Tibial nerve (tissue), 3 donors: ENCODE results near the gene BICD1.

- PRO-cap: no peak
- RAMPAGE, long total RNA, 3 experiments: no peak in any of the 3 experiments
These were observed 4.0 kb downstream of the SINHCAF start for GRCh38 chr12:31321888-31322447.

DNA sequence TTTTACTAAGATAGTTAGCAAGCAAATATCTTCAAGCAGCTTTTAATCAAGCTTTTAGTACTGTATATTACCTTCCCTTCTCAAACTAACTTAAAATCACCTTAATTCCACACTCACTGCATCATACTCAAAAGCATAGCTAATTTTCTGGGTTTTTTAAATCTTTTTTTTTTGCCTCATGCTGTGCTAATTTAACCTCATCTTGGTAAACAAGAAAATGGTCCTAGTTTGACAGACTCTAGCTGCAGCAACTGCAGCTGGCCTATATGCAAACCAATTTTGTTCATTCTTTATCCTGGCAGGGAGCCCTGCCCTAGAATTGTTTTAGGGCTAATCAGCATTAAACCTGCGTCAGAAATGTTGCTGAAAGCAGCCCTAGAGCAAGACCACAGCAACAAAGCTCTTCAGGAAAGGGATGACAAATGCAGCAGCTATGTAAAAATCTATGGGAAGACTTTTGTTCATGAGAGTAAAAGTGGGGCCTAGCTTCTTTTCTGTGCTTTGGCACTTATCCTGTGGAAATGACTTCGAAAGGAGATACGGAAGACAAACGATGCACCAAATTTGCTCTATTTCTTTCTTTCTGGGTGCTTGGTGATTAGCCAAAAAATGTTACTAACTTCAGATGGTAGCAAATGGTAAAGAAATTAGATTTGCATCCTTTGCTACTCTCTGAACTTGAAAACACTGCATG is 72.2 kb downstream of the DENND5B start:
- PRO-cap: no peak
- RAMPAGE, long total RNA, 3 experiments: no peak in any of the 3 experiments

- PRO-cap: no peak
- RAMPAGE, long total RNA, 3 experiments: no peak in any of the 3 experiments
These were observed 36.1 kb downstream of the DENND5B start for GRCh38 chr12:31554631-31555506.

GRCh38 chr12:31806905-31807523 is 14.9 kb upstream of the H3-5 start:
- PRO-cap: no peak
- RAMPAGE, long total RNA, 3 experiments: no peak in any of the 3 experiments

GRCh38 chr12:31835134-31835738 is 43.1 kb upstream of the H3-5 start:
- PRO-cap: no peak
- RAMPAGE, long total RNA, 3 experiments: no peak in any of the 3 experiments

DNA sequence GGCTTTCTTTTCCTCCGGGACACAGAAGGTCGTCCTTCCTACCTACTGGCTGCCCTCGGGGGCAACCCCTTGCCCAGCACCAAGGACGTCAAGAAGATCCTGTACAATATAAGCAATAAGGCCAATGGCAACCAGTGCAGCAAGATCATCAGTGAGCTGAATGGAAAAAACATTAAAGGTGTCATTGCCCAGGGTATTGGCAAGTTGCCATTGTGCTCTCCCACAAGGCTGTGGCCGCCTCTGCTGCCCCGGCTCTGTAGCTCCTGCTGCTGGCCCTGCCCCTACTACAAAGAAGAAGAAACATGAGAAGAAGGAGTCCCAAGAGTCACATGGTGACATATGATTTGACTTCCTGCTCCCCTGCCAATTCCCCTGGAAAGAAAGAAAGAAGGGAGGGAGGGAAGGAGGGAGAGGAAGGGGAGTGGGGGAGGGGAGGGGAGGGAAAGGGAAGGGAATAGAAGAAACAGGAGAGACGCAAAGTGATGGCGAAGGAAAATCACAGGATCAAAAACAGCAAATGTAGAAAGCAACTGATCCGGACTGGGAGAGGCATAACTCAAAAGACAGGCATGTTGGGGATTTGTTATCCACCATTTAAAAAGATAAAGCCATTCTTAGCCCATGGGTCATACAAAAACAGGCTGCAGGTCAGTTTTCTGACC is 61.3 kb upstream of the RESF1 start:
- PRO-cap: no peak
- RAMPAGE, long total RNA, 3 experiments: no peak in any of the 3 experiments

DNA sequence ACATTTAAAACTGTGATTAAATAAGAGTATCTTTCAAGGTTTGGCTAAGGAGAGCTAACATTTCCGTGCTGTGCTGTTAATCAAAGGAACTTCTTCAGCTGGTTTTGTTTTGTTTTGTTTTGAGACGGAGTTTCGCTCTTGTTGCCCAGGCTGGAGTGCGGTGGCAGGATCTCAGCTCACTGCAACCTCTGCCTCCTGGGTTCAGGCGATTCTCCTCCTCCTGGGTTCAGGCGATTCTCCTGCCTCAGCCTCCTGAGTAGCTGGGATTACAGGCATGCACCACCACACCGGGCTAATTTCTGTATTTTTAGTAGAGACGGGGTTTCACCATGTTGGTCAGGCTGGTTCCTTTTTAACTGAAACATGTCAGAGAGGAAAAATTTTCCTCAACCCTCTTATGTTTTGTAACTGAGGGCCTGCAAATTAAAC is 30.6 kb upstream of the RESF1 start:
- PRO-cap: no peak
- RAMPAGE, long total RNA, 3 experiments: no peak in any of the 3 experiments

DNA sequence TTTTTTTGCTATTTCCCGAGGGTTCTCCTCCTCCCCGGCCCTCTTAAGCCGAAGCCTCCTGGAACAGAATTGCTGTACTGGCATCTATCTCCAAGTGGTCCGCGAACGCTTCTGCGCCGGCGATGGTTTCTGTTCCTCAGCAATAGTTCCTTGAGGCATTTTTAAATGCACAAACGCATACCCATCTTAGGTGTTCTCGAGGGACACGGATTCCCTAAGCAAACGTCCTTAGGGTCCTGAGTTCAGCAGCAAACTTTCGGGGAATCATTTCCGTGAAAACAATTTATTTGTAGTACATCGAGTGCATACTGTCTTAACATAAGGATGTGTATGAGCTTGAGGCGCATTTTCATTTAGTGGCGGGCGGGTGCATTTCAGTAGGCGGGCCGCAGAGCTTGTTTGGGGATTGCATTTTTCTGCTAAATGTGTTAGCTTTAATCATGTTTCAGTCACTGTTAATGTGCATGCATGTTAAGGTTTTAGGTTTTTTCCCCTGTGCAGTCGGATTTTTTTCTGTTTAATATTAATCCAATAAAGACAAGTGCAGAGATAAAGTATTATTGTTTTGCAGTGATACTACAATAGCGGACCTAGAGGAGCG is 855 bp downstream of the RESF1 start:
- PRO-cap: no peak
- RAMPAGE, long total RNA, 3 experiments: no peak in any of the 3 experiments

DNA sequence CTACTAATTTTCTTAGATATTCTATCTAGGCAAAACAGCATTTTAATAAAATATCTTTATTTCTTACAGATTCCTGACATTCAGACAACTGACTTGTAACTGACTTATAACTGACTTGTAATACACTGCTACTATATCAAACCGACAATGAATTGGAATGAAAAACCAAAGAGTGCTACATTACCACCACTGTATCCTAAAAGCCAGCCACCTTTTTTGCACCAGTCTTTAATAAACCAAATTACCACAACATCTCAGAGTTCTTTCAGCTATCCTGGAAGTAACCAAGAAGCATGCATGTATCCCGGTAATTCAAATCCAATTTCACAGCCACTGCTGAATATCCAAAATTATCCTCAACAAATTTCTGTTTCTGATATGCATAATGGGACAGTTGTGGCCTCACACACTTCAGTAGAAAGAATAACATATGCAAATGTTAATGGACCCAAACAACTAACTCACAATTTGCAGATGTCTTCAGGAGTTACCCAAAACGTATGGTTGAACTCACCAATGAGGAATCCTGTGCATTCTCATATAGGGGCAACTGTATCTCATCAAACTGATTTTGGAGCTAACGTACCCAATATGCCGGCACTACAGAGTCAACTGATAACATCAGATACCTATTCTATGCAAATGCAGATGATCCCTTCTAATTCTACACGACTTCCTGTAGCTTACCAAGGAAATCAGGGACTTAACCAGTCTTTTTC is 21.8 kb downstream of the RESF1 start:
- PRO-cap: no peak
- RAMPAGE, long total RNA, 3 experiments: no peak in any of the 3 experiments

GRCh38 chr12:31981528-31982734 is 22.7 kb downstream of the RESF1 start:
- PRO-cap: no peak
- RAMPAGE, long total RNA, 3 experiments: no peak in any of the 3 experiments

DNA sequence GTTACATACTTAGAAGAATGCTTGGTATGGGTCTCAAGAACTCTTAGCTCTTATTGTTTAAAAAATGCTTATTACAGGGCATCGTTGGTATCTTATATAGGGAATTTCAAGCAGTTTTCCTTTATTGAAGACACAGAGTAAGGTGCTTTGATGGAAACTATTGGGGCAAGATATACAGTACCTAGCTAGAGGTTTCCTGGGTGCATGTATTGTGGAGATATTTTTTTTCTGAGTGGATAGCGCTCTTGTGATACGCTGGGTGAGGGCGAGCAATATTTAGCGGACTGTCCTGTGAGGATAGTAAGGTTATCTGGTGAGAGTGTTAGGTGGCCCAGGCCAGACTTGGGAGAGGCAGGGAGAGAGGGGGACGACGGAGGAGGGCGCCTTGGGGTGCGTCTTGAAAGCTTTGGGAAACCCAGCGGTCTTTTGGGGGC is 682 bp upstream of the BICD1 start:
- PRO-cap: no peak
- RAMPAGE, long total RNA, 3 experiments: no peak in any of the 3 experiments

DNA sequence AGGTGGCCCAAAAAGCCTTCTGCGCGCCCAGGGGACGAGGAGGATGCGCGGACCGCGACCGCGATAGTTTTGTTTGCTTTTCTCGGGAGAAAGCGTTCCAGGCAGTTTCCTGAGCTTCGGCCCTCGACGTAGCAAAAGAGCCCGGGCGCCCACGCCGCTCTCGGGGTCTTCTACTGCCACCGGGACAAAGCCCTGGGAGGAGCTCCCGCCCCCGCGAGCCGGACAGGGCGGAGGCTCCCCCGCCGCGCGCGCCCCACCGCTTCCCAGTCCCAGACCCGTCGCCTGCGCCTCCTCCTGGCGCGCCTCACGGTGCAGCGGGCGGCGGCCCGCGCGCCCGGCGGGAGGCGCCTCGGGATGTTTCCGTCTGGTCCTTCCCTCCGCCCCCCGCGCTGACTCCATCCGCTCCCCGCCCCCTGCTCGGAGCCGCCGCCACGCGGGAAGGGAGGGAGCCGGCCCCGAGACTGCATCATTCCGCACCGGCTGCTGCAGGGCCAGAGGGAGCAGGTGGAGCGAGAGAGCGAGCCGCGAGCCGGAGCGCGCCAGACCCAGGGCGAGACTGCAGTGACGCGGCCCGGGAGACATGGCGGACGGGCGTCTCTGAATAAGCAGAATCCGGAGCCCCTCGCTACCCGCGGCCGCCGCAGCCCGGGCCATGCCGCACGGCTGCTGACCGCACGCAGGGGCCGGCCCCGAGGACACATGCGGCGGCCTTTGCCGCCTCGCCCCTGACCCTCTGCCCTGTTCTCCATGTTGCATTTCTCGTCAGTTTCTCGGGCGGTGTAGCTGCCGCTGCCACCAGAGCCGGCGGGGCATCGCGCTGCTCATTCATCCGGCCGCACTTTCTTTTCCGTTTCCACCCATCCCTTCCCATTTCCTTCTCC is at the start of gene BICD1:
Gene BICD1 (plus strand): TSS at position 466 of the 881 bp plus-strand sequence.
- PRO-cap: bidirectional peak, plus-strand start at position 494 of the sequence, minus-strand start at position 271 of the sequence
- RAMPAGE, long total RNA, 3 experiments: start-site peak on the plus strand in 1 of 3 experiments, centred at position 429 of the sequence, 17 reads per replicate

GRCh38 chr12:32107670-32108311 is 1.1 kb downstream of the BICD1 start:
- PRO-cap: no peak
- RAMPAGE, long total RNA, 3 experiments: no peak in any of the 3 experiments

GRCh38 chr12:32270732-32271786 is 128.3 kb upstream of the FGD4 start:
- PRO-cap: no peak
- RAMPAGE, long total RNA, 3 experiments: no peak in any of the 3 experiments

DNA sequence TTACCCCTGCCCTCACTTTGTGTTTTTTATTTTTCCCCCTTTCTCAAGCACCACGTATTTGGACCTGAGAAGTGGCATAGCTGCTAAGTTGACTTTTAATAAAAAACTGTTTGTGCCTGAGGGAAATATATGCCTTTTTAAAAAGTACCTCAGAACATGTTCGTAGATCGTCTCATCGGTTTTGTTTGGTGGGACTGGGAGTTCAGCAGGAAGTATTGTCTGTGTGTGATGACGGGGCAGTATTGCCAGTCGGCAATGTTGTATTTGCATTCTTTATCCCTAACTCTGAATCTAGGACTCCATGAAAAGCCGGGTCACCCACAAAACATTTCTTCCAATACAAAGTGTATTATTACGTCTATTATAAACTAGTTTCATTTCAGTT is 19.7 kb upstream of the FGD4 start:
- PRO-cap: no peak
- RAMPAGE, long total RNA, 3 experiments: no peak in any of the 3 experiments

DNA sequence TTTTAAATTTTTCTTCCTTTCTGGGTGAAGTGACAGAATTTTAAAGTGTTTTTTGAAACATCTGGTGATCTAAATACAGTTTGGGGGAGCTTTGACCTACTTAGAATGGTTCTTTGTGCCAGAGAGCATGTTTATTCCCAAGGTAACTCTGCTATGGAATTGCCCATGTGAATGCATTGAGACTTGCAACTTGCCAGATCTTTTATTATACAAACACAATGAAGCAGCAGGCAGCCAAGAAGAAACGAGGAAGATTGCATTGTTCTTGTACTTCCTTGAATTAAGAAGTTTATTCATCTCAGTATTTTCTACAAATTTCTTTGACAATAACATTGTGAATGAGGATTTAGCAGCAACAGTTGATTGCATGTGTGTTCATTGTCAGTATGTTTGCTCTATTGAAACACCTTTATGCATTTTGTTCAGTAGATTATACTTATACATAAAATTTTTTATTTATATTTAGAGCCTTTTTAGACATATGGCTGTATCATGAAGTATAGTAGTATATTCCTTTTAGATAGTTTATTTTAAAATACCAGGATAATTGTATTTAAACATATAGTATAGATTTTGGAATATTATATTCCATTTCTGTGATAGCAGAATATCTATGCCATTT is 55.6 kb downstream of the FGD4 start:
- PRO-cap: no peak
- RAMPAGE, long total RNA, 3 experiments: no peak in any of the 3 experiments

- PRO-cap: no peak
- RAMPAGE, long total RNA, 3 experiments: no peak in any of the 3 experiments
These were observed 128.8 kb upstream of the DNM1L start for GRCh38 chr12:32550356-32550641.

DNA sequence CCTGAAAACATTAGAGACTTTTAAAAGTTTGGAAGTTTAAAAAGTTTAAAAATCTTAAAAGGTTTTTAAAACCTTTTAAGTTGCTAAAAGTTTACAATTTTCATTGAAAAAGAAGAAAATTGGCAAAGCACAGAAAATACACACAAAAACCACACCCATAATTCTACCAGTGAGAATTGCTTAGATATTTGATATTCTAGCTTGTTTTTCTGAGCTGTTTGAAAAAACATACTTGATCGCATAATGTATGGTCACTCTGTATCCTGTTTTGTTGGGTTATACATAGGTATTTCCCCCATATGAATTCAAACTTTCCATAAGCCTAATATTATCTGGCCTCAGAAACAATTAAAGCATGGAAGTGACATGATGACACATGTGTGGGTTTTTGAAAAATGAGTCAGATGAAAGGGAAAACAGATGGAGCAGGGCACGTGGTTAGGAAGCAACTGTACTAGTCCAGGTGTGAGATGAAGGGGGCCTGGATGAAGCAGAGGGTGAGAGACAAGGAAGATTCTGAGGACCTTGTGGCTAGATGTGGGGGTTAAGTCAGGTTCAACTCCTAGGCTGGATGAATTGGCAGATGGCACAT is 92.8 kb upstream of the DNM1L start:
- PRO-cap: no peak
- RAMPAGE, long total RNA, 3 experiments: start-site peak on the plus strand in 1 of 3 experiments, centred at position 423 of the sequence, 16 reads per replicate

- PRO-cap: no peak
- RAMPAGE, long total RNA, 3 experiments: start-site peak on the minus strand in 1 of 3 experiments, at chr12:32821361-32821440 at its widest, 15 reads per replicate
These were observed 65.6 kb upstream of the YARS2 start for GRCh38 chr12:32821281-32821719.

GRCh38 chr12:34126174-34126735 is 104.0 kb downstream of the ALG10 start:
- PRO-cap: no peak
- RAMPAGE, long total RNA, 3 experiments: no peak in any of the 3 experiments